Aortic smooth muscle cell (primary cell): ENCODE data around the gene C16orf74.

DNA sequence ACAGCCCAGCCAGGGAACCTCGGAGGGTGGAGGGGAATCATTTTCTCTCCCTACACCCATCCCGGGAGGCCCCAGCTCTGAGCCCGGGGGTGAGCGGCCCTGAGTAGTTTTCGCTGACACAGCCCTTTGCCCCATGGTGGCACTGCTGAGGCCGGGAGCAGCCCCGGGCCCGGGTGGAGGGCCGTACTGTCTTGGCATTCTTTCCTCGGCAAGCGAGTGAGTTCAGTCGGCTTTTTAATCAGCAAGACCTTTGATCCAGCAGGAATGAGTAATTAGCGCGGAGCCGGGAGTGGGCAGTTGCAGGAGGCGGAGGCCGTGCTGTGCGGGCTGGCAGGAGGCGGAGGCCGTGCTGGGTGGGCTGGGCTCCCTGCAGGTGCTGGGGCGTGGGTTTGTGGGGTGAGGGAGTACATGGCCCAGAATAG, 222.9 kb upstream of the CIBAR2 start:
- RRBS = 77% methylated on average over 7 of the region's 21 CpGs

DNA sequence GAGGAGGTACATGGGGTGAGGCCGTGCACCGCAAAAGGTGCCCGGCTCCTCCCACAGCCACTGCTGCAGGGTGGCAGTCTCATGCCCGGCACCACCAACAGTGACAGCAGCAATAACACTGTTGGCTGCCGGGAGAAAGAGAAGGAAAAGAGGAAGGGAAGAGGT, 223.2 kb upstream of the CIBAR2 start:
- RRBS = 98% methylated on average over 3 of the region's 5 CpGs

DNA sequence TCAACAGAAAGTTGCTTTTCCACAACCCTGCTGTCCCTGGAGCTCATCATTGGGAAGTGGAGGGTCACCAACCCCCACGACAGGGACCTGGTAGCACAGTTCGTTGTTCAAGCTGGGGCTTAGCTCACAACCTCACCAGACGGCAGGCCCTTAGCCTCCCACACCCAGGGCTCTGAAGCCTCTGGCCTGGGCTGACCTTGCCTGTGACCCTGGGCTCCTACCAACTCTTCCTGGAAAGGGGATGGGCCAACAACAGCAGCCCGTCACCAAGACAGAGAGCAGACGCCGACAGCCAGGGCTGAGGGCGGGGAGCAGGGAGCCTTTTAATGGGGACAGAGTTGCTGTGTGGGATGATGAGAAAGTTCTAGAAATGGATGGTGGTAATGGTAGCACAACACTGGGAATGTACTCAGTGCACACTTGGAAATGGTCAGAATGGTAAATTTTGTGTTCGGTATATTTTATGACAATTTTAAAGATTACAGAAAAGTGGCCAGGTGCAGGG, 243.0 kb upstream of the CIBAR2 start:
- RRBS = no CpG with 5 or more reads among the region's 8 CpGs

DNA sequence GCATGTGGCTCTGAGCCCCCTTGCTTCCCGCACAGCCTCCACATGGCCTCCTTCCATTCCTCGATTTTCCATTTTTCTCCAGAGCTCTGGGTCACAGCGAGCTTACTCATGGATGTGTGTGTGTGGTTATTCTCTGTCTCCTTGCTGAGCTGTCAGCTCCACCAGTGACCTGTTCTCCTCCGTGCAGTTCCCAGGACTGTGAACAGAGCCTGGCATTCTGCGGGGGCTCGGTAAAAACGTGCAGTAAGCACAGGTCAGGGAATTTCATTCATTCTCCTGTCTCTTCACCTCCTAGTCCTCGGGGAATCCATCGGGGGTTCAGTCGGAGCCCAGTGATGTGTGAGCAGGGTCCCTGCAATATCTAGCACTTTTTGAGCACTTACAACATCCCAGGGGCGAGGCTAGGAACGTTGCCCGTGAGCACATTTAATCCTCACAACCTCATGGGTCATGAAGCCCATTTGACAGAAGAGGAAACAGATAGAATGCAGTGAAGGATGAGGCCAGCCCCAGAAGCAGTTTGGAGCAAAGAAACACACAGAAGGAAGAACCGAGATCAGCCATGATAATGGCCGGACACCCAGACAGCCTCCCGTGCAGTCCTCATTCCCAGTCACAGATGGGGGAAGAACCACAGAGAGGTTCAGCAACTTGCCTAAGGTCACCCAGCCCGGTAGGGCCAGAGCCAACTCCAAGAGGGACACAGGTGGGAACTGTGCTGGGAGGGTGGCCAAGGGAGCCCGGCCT, 183.2 kb upstream of the GSE1 start:
- RRBS = 99% methylated on average over 2 of the region's 18 CpGs

DNA sequence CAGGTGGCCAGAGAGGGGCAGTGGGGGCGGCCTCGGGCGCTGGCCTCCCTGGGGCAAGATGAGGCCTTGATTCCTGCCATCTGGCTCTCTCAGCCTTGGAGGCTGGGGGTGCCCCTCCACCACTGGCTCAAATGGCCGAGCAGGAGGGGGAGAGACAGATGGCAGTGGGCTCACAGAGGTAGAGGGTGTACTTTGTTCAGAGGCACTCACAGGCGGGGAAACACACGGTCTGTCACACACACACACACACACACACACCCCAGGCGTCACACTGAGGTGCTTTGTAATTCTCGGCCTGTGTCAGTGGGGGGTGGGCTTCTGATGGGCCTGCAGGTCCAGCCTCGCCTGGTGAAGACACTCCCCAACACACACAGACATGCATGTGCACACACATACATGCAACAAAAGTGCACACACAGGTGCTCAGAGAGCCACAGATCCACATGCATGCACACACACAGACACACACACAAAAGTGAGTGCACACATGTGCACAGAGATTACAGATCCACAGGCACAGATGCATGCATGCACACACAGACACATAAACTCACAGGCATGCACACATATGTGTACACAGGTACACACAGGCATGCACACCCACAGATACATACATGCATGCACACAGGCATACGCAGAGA, 173.7 kb upstream of the GSE1 start:
- RRBS = no CpG with 5 or more reads among the region's 10 CpGs

DNA sequence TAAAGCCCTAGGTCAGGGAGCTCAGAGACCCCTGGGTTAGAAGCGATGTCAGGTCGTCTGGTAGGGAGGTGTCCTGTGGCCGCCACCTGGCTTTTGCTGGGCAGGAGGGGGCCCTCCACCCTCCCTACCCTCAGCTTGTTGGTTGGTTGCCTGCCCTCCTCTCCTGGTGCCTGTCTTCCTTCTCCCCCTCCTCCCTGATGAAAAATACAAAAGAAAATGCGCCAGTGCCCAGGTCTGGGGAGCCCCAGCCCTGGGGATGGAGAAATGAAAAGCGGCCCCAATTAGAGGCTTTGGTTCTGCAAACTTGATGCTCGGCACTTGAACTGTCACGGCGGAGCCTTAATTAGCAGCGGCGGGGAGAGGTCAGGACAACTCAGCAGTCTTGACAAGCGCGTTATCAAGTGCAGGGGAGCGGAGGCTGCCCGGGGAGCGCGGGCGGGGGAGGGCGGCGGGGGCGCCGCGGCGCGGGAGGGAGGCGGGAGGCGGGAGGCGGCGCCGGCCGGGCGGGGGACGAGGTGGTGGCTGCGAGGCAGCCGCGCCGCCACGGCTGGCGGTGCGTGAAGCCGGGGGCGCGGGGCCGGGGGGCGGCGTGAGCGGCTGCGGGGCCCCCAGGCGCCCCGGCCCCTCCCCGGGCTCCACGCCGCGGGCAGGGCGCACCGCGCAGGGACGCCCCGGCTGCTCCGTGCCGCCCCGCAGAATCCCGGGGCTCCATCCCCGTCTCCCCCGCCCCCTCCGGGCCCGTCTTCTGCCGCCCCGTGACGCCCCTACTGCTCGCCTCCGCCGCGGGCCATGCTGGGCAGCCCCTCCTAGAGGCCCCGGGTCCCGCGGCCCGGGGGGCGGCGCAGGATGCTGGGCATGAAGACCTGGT, 150.7 kb upstream of the GSE1 start:
- RRBS = 2% methylated on average over 51 of the region's 79 CpGs

DNA sequence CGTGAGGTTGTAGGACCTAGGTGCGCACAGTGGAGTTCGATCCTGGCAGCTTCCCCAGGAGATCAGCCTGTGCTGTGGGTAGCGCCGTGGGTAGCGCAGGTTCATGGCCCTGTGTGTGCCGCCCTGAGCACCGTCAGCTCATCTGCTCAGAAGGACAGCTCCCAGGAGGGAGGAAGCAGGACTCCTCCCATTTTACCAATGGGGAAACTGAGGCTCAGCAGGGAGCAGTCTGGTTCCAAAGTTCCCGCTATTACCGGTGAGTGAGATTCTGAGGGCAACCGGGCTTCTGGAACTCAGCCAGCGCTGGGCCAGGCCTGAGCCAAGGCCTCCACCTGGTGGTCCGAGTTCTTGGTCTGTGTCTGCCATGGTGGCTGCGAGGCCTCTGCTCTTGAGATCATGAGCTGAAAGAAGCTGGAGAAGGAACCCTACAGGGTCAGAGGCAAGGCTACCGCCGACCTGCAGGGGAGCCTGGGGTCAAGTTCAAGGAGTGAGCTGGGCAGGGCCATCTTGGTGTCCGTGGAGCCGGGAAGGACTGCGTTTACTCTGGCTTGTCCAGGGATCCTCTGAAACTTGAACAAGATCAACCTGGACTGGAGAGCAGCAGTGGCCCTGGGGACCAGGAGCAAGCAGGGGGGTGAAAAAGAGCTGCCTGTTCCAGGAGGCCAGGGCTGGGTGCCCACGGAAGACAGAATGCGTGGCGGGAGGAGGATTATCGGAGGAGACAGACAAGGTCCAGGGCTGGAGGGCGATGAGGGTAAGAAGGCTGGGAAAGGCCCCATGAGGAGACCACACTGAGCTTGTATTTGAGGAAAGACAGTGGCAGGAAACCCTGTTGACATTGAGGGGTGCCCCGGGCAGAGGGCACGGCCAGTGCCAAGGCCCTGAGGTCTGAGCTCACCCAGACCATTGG, 110.6 kb upstream of the GSE1 start:
- RRBS = no CpG with 5 or more reads among the region's 26 CpGs

GRCh38 chr16:85523071-85523961, 89.8 kb upstream of the GSE1 start:
- RRBS = no CpG with 5 or more reads among the region's 22 CpGs

GRCh38 chr16:85523962-85524840, 88.9 kb upstream of the GSE1 start:
- RRBS = 80% methylated on average over 7 of the region's 24 CpGs

DNA sequence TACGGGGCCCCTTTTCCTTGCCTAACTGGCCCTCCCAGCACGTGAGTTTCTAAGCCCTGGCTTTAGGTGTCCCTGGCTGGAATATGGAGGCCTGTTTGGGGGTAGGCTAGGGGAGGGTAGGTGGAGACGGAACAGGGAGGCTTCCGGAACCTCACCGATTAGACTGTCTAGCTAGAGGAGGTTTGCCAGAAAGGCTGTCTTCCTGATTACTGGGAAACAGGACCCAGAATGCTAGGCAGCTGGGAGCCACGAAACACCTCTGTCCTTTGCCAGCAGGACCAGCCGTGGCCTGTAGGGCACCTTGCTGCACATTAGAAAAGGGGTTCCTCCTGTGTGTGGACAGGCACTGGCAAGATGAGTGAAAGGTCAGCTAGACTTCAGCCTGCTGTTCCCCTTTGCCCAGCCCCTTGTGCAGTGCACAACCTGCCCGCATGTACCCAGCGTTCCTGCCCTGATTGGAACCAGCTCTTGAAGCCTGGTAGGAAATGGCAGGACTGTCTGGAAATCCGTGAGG, 83.5 kb upstream of the GSE1 start:
- RRBS = no CpG with 5 or more reads among the region's 10 CpGs

GRCh38 chr16:85539394-85540245, 73.5 kb upstream of the GSE1 start:
- RRBS = no CpG with 5 or more reads among the region's 15 CpGs

DNA sequence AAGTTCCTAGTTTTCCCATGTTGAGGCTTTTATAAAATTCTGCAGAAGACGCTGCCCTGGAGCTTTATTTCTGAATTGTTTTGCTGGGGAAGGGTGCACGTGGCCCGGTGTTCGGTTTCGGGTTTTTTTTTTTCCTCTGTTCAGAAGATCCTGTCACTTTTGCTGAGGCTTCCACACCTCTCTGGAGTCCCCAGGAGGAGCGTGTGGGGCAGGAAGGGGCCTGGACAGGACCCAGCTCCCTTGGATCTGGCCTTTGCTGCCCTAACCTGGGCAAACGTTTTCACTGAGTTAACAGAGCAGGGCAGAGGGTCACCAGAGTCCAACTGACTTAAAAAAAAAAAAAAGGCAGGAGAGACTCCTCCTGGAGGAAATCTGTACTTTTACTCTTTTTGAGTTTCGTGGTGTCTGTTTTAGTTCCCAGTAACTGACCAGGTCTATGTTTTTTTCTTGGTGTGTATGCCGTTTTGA, 55.6 kb upstream of the GSE1 start:
- RRBS = no CpG with 5 or more reads among the region's 9 CpGs

DNA sequence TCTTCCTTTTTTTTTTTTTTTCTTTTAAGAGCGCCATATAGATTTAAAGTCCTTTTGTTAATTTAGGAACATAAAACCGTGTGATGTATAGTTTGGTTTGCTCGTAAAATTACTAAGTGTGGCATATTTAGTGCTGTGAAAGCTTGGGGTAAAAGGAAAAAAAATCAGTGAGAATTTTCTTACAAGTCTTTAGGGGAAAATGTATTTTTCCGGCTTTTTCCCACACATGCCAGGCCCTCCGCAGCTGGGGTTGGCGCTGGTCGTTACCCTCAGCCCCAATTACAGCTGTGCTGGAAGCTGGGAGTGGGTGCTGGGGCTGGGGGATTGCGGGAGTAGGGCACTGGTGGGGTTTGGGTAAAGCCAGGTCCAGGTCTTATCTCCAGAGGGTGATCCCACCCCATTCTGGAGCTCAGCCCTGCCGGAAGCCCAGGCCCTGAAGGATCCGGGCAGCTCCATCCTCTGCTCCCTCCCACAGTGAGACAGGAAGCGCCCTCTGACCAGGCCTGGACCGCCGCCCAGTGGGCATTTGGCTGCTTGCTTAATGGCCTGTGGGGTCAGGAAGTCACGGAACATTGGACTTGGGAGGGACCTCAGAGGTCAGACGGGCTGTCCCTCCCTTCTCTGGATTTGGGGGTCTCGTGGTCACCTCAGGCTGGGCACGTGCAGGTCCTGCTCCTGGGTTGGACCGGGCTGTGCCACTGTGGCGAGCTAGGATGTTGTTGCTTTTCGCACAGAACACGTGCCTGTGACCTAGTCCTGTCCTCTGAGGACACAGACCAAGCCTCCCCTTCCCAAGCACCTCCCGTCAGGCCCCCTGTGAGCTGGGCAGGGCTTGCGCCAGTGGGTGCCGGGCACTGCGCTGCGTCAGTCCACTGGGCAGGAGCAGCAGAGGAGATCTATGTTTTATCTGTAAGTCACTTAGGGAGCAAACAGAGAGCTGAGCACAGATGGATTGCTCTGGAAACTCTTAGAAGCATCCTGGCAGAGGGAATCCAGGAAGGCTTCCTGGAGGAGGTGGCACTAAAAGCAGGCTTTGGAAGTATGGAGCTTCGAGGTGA, 49.6 kb upstream of the GSE1 start:
- RRBS = no CpG with 5 or more reads among the region's 27 CpGs

DNA sequence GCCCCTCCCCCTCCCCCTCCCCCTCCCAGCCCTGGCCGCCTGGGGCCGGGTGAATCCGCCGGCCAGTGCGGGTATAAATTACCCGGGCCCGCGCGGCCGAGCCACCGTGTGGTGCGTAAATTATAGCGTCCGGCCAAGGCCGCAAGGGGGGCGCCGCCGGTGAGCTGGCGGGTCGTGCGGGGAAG, 1.9 kb upstream of the GSE1 start:
- RRBS = 3% methylated on average over 13 of the region's 21 CpGs

- RRBS = no CpG with 5 or more reads among the region's 27 CpGs
These were observed 14.0 kb downstream of the GSE1 start for GRCh38 chr16:85626859-85627877.

DNA sequence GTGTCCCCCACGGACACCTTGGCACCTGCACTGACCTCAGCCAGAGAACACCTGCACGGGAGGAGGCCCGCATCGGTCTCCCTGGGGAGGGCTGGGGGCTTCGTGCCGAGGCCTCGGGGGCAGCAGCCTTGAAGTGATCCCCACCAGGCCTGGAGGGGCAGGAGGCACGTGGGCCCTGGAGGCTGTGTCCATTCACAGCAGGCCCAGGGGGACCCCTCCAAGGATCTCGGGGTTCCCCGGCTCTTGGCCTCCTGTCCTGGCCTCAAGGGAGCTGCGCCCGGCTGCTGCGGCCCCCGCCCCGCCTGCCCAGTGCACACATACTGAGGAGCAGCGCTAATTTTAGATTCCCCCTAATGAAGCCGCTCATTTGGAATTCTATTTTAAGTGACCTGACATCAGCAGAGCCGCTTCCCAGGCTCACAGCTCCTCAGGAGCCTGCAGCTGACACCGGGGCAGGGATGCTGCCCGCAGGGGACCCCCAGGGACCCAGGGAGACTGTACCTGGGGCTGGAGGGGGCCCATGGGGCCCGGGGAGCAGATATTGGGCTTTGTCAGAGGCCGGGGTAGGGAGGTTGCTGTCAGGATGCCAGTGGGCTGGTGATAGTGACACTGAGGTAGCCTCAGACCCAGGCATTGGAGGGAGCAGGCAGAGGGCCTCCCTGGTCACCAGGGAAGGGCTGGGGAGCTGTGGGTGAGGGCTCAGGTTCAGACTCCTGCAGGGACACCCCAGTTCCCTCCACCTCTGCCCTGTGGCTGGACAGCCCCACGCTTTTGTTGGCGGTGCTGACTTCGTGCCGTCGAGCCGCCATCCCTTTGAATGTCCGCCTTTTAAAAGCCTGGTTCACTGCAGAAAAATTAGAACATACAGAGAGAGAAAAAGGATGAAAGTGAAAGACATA, 15.0 kb downstream of the GSE1 start:
- RRBS = 80% methylated on average over 6 of the region's 29 CpGs

DNA sequence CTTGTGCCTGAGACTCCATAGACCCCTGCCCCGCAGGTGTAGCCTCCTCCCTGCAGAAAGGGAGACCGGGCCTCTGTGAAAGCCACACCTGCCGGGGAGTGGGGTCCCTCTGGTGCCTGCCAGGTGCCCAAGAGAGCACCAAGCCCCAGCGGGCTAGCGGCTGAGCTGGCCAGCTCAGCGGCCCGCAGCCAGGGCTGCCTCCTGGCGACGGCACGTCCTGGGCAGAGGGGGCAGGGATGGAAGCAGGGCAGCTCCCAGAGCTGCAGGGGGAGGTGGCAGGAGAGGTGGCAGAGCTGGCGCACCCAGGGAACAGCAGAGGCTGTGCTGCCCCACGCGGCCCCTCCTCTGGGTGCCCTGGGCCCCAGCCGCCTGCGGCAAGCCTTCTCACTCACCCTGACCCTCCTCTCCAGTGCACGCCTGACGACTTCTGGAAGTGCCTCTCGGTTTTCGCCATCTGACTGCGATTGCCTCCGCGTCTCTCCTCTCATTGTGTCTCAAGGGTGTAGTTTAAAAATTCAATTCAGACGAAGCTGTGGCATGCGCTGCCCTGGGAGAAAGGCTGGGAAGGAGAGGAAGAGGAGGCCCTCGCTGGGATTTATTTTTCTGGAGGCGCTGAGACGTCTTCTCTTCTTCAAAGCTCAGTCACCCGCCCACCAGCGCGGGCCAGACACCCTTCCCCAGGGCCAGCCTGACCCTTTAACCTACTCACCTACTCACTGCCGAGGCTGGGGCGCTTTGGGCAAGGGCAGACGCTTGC, 24.8 kb downstream of the GSE1 start:
- RRBS = 94% methylated on average over 1 of the region's 33 CpGs

DNA sequence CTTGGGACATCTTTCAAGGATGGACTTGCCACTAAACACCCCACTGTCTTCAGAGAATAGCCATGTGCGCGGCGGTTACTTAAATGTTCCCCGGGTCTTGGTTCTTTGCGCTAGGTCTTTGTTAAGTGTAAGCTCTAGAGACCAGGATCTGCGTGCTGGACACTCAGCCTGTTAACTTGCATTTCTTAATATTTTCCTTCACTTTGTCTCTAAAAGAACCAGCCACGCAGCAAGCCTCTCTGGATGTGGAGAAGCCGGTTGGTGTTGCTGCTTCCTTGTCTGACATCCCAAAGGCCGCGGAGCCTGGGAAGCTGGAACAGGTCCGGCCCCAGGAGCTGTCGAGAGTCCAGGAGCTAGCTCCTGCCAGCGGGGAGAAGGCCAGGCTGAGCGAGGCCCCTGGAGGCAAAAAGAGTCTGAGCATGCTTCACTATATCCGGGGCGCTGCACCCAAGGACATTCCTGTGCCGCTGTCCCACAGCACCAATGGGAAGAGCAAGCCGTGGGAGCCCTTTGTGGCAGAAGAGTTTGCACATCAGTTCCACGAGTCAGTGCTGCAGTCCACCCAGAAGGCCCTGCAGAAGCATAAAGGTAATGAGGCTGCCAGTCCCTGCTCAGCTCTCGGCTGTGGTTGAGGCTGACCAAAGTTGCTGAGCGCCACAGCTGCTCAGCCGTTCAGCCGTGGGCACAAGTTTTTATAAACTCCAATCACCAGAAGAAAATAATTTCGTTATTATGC, 22.8 kb downstream of the GINS2 start:
- RRBS = 29% methylated on average over 6 of the region's 24 CpGs

- RRBS = no CpG with 5 or more reads among the region's 16 CpGs
These were observed 14.8 kb downstream of the GINS2 start for GRCh38 chr16:85673767-85674447.

DNA sequence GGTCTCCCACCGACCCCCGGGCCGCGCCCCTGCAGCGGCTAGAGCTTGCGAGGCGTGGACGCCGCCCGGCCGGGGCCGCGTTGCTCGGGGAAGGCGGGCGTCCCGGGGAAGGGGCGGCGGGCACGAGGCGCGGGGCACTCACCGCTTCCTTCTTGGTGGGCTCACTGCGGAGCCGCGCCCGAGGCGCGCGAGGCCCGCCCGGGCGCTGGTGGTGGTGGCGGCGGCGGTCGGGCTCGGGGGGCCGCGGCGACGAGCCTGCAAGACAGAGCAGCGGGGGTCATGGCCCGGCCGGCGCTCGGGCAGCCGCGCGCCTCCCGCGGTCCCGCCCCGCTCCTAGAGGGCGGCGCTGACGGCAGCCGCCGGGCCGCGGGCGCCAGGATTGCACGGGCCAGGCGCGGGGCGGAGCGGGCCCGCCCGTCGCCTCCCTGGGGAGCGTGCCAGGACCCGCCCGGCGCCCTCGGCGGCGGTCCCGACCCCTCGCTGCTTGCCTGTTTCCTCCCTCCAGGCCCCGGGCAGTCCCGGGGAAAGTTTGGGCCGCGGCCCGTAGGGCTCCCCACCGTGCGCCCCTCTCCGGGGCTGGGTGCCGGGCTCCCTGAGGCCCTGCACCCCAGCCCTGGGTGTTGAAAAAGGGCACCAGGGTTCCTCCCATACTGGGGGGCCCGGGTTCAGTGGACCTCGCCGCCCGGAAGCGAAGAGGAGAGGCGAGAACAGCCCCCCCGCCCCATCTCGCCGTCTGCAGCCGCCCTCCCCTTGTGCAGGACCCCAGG, at the start of gene C16orf74:
C16orf74 (minus strand) TSS at position 313 of the 767 bp plus-strand sequence.
- RRBS = 1% methylated on average over 72 of the region's 98 CpGs